Omental fat pad (tissue), 4 donors: ENCODE measurements around a stretch of chr11.

DNA sequence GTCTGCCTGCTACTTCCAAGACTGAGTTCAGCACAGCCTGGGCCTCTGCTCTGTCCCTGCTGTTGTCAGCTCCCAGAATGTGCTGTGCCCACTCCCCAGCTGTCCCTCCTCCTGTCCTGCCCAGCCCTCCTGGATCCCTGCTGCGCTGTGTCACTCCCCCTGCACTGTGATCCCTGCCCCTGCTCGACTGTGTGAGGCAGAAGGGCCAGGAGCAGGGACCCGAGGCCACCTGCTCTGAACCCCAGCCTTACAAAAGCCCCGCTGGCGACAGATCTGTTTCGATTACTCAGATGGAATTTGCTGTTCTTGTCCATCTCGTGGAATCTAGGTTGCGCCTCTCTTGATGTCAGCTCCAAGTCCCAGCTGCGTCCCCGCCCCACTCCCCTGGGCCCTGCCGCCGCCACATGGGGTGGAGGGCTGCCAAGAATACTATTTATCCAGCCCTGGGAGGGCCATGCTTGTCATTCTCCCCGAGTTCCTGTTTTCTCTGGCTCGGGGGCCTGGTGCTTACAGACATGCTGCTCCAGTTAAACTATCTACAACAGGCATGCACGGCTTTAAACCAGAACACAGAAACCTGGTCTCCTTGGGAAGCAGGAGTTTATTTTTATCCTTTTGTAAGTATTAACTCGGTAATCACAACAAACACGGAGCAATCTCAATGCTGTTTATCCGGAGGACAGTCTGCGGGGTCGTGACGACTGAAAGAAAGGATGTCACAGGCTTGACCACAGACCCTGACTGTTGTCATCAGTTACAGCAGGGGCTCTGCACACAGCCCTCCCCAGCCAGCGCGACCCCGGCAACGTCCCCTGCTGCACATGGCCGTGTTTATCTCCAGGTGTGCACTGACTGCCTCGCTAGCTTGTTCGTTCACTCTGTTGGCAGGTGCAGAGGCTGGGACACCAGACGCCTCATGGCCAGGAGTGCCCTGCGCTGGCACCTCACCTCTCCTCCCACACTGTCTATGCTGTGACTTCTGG, 12.6 kb downstream of the MRPL21 start:
- PRO-cap, result no peak
- RAMPAGE, long total RNA, 4 experiments, result no peak in any of the 4 experiments

DNA sequence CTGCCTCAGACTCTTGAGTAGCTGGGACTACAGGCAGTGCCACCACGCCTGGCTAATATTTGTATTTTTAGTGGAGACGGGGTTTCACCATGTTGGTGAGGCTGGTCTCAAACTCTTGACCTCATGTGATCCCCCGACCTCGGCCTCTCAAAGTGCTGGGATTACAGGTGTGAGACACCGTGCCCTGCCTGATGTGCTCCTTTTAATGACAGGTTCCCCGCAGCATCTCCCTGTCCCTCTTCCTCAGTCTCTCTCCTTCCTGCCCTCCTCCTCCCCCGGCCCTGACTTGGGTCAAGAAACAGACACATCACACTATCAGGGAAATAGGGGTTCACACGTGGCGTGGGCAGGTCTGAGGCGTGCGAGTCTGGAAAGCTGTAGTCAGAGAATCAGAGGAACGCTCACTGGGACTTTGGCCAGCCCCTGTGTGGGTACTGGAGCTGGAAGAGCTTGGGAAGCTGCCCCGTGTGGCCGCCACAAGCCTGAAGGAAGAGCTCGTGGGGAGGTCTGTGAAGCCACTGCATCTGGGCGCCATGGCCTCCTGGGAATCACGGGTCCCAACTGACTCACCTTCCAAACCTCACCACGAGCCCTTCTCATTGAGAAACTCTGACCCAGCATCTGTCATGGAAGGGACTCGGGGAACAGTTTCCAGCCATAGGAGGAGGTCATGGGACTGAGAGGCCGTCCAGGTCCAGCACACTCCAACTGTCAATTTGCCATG, 5.7 kb upstream of the MRGPRF start:
- PRO-cap, result no peak
- RAMPAGE, long total RNA, 4 experiments, result no peak in any of the 4 experiments

GRCh38 chr11:69052375-69053217, 3.9 kb downstream of the TPCN2 start:
- PRO-cap, result no peak
- RAMPAGE, long total RNA, 4 experiments, result no peak in any of the 4 experiments

DNA sequence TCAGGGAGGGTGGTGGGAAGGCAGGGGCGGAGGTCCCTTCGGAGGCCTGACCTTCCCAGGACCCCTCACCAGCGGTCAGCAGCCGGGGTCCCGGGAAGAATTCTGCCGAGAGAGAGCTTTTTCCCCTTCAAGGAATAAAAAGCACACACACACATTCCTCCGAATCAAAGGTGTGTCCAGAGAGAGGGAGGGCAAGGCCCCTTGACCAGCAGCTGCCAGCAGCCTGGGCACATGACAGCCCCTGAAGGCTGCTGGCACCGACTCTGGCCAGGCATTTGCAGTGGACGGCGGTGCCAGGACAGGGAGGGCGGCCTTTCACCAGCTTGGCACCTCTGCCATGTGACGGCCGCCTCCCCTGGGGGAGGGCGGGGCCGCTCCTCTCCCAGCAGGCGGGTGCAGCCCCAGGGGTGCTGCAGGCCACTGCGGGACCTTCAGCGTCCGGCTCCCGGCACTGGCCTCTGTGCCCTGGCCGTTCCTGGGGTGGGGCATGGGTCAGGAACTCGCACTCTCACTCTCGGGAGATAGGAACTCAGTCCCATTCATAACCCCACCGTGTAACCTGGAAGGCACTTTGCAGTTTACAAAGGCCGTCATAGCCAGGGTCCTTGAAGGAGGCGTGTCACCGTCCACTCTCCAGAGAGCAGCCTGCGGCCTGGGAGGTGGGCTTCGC, 40.1 kb upstream of the SMIM38 start:
- PRO-cap, result no peak
- RAMPAGE, long total RNA, 4 experiments, result no peak in any of the 4 experiments

DNA sequence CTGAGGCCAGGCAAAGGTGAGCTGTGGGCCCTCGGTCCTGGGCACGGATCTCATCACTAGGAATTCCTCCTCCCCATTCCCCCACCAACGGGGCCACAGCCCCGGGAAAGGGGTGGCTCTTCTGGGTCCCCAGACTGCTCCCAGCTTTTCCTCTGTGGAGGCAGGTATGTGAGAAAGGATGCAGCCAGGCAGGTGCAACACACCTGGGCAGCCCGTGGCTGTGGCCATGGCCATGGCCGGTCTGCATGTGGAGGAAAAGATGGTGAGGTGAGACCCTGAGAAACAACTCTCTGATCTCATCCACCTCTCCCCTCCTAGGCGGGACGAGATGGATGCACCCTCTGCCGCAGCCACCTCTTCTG, 10.4 kb downstream of the SMIM38 start:
- PRO-cap, result no peak
- RAMPAGE, long total RNA, 4 experiments, result no peak in any of the 4 experiments

- PRO-cap, result no peak
- RAMPAGE, long total RNA, 4 experiments, result no peak in any of the 4 experiments
These were observed 6.3 kb downstream of the MYEOV start for GRCh38 chr11:69299978-69300853.

GRCh38 chr11:69443710-69444588, 150.0 kb downstream of the MYEOV start:
- PRO-cap, result no peak
- RAMPAGE, long total RNA, 4 experiments, result no peak in any of the 4 experiments

GRCh38 chr11:69654697-69655376, 13.9 kb downstream of the CCND1 start:
- PRO-cap, result no peak
- RAMPAGE, long total RNA, 4 experiments, result no peak in any of the 4 experiments

- PRO-cap, result no peak
- RAMPAGE, long total RNA, 4 experiments, result no peak in any of the 4 experiments
These were observed 8.2 kb downstream of the LTO1 start for GRCh38 chr11:69666797-69667435.

- PRO-cap, result no peak
- RAMPAGE, long total RNA, 4 experiments, result no peak in any of the 4 experiments
These were observed 7.0 kb downstream of the LTO1 start for GRCh38 chr11:69667899-69668780.

- PRO-cap, result no peak
- RAMPAGE, long total RNA, 4 experiments, result no peak in any of the 4 experiments
These were observed 33.3 kb downstream of the ANO1 start for GRCh38 chr11:70111161-70111987.

GRCh38 chr11:70203404-70204188, 500 bp downstream of the FADD start:
- PRO-cap, result no peak
- RAMPAGE, long total RNA, 4 experiments, result no peak in any of the 4 experiments

GRCh38 chr11:70343532-70344079, 54.7 kb upstream of the CTTN start:
- PRO-cap, result no peak
- RAMPAGE, long total RNA, 4 experiments, result no peak in any of the 4 experiments

DNA sequence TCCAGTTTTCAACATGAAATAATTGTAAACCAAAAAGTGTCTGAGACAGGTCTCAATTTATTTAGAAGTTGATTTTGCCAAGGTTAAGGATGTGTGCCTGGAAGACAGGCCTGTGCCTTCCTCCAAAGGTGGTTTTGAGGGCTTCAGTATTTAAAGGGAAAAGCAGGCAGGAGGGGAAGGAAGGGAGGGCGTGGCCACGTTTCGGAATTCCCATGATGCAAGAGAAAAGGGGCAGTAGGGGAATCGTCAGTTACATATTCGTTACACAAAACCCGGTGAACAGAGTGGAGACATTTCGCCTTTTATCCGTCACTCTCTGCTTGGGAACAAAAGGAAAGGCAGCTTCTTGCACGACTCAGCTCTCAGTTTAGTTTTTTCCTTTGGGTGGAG, 57.2 kb downstream of the CTTN start:
- PRO-cap, result no peak
- RAMPAGE, long total RNA, 4 experiments, result no peak in any of the 4 experiments

- PRO-cap, result no peak
- RAMPAGE, long total RNA, 4 experiments, result no peak in any of the 4 experiments
These were observed 64.8 kb downstream of the CTTN start for GRCh38 chr11:70463075-70463611.

- PRO-cap, result no peak
- RAMPAGE, long total RNA, 4 experiments, result no peak in any of the 4 experiments
These were observed 230.0 kb downstream of the CTTN start for GRCh38 chr11:70628269-70628767.

DNA sequence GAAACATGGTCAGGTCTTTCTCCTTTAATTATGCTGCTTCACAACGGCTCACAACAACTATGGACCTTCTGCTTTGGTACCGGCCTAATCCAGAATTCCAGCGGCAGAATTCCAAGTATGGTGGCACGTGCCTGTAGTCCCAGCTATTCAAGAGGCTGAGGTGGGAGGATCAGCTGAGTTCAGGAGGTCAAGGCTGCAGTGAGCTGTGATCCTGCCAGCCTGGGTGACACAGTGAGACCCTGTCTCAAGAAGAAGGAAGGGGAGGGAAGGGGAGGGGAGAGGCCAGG, 145.9 kb downstream of the SHANK2 start:
- PRO-cap, result no peak
- RAMPAGE, long total RNA, 4 experiments, result no peak in any of the 4 experiments

DNA sequence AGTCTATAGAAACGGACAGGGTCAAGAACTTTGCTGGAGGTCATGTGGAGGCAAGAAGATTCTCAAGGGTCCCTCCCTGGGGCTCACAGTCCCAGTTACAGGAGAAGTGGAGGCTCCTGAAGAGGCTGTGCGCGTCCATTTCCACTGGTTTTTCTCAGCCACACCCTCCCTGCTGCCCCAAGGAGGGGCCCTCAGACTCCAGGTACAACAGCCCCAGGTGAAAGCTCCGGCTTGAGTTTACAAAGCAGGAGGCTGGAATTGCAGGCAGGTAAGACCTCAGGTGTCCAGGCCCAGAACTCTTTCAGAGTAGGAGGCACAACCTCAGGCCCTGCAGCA, 3.1 kb downstream of the SHANK2 start:
- PRO-cap, result no peak
- RAMPAGE, long total RNA, 4 experiments, result no peak in any of the 4 experiments

- PRO-cap, result no peak
- RAMPAGE, long total RNA, 4 experiments, result no peak in any of the 4 experiments
These were observed 569 bp downstream of the SHANK2 start for GRCh38 chr11:71251712-71252304.

DNA sequence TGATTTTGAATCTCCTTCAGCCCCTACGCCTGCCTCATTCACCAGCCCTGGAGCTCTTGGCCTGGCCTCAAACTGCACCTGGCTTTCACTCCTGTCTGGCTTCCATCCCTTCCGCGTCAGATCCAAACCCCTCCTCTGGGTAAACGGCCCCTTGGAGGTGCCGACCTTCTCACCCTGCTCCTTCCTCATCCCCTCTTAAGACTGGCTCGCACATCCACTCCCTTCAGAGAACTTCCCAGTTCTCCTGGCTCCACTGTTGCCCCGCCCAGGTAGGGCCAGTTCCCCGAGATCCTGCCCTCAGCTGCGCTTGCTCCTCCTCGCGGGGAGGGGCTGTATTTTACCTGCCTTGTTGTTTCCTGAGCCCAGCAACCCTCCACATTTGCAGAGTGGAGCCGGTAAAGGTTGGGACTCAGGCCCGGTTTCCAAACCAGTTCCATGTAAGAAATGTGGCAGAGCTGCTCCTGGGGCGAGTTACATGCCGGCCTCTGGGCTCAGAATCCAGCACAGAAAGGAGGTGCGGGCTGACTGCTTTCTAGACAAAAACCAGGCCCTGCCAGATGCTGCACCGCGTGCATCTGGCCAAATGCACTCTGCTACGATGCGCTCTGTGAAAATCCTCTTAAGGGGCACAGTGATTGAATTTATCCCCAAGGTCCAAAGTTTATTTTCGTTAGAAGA, 14.0 kb upstream of the SHANK2 start:
- PRO-cap, result no peak
- RAMPAGE, long total RNA, 4 experiments, result no peak in any of the 4 experiments